ENCODE data around the gene TMSB4X.

- PRO-cap, 2 experiments: no peak in any of the 2 experiments
These were observed 69.2 kb upstream of the CLDN34 start for GRCh38 chrX:9897739-9898486.

GRCh38 chrX:9936987-9937642 lies 30.0 kb upstream of the CLDN34 start:
- PRO-cap, 2 experiments: no peak in any of the 2 experiments

DNA sequence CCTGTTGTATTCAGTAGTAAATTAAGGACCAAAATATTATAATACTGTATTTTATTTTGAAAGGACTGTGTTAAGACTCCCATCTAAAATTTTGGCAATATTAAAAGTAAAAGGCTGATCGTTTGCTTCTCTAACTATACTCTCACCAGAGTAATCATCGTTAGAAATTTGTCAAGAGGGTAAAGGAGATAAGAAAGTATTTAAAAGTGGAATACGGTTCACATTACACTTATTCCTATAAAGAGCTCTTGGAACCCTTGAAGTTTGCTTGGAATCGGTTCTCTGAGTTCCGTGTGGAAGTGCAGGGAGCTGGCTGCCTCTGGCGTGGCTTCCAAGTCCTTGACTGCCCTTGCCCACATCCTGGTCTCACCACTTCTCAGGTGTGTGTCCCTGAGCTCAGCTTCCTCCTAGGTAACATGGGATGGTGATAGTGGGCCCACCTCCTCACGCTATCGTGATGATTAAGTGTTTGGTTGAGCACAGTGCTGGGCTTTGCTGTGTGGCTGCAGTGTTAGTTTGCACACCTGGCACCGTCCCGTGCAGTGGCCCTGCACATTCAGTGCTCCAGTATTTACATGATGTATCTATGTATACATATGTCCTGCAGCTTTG lies 81.4 kb downstream of the CLDN34 start:
- PRO-cap, 2 experiments: no peak in any of the 2 experiments

DNA sequence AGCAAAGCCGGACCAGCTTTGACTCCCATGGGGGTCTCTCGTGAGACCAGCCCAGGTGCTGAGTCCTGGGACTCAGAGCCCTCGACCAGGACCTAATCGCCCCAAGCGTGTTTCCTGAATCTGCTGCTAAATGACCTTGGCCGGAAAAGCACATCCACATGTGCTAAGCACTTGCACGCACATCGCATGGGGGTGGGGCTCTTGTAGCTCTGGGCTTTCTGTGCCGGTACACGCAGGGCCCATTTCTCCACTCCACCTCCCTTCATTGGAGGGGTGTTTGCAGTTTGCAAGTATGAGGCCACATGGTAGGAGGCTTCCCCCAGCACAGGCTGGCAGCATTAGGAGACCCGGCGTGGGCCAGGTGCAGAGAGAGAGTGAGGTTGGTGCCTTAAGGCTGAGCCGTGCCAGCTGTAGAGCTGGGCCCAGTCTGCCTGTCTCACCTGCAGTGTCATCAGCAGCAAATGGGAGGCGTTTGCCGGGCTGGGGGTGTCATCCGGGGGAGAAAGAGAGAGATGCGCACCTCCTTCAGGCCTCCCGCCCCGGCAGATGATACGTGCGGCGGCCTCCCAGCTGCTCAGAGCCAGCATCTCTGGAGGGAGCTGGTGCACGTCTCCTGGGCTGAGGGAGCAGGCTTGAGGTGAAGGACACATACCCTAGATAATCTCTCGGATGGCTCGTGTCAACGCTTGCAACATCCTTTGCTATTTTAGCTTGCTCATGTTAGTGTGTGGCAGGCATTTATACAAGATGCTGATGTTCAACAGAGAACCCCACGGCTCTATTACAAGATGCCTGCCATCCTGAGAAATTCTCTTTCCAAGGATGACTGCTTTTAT lies 45.2 kb upstream of the CLCN4 start:
- PRO-cap, 2 experiments: no peak in any of the 2 experiments

- PRO-cap, 2 experiments: no peak in any of the 2 experiments
These were observed 41.0 kb downstream of the CLCN4 start for GRCh38 chrX:10197764-10198269.

GRCh38 chrX:10566726-10567635 lies 53.4 kb downstream of the MID1 start:
- PRO-cap, 2 experiments: no peak in any of the 2 experiments

DNA sequence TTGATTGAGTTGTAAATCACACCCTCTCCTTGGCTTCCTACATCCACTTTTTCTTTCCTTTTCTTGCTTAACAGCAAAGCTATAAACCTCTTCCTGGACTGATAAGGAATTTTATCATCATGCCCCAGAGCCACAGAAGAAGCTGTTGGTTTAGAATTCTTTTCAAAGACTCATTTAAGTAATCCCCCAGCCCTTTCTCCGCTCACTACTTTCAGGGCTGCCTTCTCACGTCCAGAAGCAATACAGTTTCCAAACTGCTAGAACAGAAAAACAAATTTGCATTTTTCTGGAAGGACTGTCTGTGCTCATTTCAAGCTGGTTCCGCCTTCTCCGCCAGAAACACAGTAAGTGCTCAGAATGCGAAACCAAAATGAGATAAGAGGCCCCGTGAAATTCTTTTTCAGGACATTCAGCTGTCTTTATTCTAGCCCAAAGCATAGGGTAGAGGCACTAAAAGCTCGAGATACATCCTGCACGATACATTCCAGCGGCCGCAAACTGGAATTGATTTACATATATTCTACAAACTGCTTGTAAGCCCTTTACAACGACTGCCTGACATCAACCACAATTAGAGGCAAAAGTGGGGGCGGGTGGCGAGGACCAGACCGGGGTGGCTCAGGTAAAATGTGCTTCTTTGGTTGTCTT lies 764 bp downstream of the MID1 start:
- PRO-cap, 2 experiments: no peak in any of the 2 experiments

DNA sequence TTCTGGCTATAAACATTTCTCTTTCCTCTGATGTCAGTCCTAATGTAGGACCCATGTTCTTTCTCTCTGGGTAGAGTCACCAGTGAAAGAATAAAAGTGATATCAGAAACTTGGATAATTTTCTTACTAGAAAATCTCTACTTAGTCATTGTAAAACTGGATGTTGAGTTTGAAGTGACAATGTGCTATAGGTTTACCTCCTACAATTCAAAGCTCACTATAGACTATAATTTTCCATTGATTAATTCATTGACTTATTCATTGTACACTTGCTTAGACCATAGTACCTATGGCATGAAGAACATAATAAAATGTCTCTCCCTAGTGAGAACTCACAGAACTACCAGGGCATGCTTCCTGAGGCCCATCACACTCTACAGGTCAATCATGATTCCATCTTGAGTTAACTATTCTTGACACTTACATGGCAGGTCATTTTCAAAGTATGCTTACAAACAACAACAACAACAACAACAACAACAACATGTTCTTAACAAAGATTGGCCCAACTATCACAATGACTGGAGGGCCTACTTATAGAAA lies 77.3 kb downstream of the AMELX start:
- PRO-cap, 2 experiments: no peak in any of the 2 experiments

GRCh38 chrX:11428211-11428965 lies 135.2 kb downstream of the AMELX start:
- PRO-cap, 2 experiments: no peak in any of the 2 experiments

DNA sequence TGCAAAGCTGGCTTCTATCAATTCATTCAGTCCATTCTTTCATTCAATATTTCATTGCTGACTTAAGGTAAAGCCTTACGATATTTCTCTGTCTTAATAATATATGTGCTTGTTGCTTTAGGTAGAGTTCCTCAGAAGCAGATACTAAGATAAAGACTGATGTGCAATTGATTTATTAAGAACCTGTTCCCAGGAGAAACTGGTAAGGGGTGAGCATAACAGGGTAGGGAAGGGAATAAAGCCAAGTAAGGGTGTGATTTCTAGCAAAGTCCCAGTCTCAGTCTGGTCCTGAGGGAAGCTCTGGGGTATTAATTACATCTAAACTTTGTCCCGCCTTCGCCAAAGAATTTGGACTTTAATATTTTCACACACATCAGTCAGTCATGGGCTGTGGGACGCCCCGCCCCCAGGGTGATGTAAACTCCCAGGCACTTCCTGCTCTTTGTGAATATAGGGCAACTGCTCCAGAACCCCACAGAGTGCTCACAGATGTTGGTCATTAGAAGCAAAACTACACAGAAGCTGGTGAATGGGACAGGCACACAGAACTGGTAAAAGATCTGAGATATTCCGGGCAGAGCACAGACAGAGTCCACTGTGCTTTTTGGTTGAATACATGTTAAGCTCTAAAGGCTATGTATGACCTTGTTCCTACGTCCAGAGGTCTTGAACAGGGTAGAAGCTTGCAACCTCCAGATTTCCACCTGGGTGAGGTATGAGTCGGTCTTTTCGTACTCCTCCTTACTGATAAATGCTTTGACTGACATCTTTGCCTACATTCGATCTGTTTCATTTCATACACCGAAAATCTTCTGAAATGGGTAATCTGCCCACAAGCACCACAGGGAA lies 144.3 kb downstream of the AMELX start:
- PRO-cap, 2 experiments: no peak in any of the 2 experiments

DNA sequence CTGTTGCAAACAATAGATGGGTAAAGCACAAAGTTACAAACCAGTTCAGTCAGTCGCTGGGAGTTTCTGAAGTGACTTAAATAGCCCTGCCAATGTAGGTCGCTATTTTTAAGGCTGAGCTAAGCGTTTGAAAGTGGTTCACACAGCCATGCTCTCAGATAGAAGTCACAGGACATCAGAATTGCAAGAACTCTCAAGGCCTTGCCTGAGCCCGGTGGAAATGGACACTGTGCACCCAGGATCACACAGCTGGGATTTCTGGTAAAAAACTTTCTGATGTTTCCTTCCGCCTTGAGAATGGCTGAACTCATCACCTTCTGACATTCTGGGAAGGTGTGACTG lies 296.4 kb upstream of the PRPS2 start:
- PRO-cap, 2 experiments: no peak in any of the 2 experiments

- PRO-cap, 2 experiments: no peak in any of the 2 experiments
These were observed 7.4 kb upstream of the PRPS2 start for GRCh38 chrX:12783796-12784245.

- PRO-cap, 2 experiments: no peak in any of the 2 experiments
These were observed 7.8 kb downstream of the PRPS2 start for GRCh38 chrX:12798911-12799531.

DNA sequence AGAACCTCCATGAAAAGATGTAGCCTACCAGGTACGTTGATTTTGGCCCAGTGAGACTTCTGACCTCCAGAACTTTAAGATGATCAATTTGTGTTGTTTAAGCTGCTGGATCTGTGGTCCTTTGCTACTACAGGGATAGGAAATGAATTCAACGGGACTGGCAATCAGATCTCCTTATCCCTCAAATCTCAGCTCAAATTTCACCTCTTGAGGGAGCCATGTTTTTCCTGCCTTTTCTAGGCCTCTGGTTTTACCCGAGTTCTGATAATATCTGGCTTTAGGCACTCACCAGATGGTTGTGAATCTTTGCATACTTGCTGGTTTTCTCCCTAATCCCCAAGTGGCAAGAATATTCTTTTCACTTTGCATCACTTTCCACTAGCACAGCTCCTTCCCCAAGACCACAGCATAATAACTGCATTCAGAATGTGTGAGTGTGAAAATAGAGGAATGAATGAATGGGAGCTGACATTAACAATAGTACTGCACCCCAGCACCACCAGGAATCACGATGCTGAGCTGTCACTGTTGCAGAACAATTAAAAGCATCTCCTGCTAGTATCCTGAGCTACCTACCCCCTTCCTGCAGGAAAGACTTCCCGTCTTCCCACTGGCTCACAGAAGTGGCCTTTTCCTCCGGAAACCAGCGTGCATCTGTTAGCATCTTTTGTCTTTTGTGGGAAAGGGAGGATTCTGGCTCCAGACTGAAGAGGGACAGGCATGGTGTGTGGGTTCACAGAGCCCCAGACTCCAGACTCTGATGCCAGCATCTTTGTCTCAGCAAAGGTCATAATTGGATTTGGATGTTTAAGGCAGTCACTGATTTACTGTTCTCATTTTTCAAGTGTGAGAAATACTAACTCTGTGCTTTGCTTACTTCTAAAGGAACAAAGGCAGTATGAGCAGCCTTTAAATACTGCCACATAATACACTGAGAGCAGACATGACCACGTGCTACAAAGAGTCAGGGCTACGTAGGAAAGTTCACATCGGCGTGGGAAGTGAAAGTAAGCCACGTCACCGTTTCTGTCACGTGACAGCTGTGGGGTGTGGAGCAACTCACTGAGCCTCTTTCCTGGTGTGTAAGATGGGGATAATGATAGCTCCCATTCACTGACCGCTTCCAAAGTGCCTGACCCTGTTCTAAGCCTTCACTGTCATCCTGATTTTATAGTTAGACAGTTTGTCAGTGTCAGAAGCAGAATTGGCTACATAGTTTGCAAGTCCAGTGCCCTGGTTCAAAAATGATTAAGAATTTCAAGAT lies 25.2 kb upstream of the TMSB4X start:
- PRO-cap, 2 experiments: peak in 1 of 2 experiments; most common plus-strand start position 1,036 of the sequence (in 1)

- PRO-cap, 2 experiments: no peak in any of the 2 experiments
These were observed 20.0 kb upstream of the TMSB4X start for GRCh38 chrX:12954852-12955390.

- PRO-cap, 2 experiments: no peak in any of the 2 experiments
These were observed 4.2 kb upstream of the TMSB4X start for GRCh38 chrX:12970571-12971295.

DNA sequence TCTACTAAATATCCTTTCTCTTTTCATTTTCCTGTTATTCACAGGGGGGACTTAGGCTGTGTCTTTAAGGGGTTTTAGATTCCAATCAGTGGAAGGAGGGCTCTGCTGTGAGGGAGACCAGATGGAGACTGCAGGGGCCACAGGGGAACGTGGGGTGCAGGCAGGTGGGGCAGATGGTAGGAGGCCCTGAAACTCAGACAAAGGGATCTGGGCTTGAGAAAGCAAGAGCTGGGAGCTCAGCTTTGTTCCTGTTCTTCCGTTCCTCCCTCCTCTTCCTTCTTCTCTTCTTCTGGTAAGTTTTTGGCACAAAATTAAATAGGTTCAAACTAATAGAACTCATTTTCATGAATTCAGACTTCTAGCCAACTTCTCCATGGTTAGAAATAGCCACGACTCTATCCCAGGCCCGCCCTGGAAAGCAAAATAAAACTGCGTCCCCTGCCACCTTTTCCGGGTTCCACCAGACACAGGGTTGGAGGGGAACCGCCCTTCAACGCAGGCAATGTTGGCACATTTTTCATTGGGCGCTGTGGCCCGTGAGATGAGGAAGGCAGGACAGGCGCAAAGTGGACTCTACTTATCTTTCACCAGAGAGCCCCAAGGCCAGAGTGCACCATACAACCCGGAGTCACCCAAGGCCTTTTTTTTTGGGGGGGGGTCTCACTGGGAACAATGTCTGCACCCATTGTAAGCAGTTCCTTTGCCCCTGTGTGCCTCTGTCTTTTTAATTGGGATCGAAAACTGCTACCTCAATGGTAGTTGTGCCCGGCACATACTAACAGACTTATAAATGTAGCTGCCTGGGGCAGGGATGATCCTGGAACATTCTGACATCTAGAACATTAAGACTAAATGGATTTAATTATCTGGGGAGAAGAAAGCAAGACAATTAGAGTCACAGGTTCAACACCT lies 3.3 kb upstream of the TMSB4X start:
- PRO-cap, 2 experiments: peak in 1 of 2 experiments; most common plus-strand start position 590 of the sequence (in 1); most common minus-strand start position 452 of the sequence (in 1)

- PRO-cap, 2 experiments: peak in 2 of 2 experiments; most common plus-strand start chrX:12975137 (in 2); most common minus-strand start chrX:12974603 (in 1)
These were observed at the start of gene TMSB4X for GRCh38 chrX:12974522-12975450. TSS of gene TMSB4X (plus strand) at chrX:12975110.

DNA sequence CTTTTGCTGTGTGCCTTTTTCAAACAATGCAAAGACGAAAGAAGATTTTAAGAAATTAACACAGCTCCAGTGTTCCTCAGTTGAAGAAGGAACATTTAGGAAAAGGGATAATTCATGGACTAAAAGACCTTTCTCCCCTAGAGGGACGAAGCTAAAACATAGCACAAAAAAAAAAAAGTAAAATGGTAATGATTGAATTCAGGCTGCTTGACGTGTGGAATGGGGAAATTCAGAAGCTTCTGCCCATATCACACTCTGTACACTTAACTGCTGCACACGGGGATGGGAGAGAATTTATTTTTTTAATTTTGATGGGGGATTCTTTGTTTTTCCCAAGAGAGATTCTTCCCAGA lies 3.7 kb downstream of the TMSB4X start:
- PRO-cap, 2 experiments: no peak in any of the 2 experiments

GRCh38 chrX:12981955-12982376 lies 7.1 kb downstream of the TMSB4X start:
- PRO-cap, 2 experiments: no peak in any of the 2 experiments

Data from Colon Carcinoma Metastatic in the Brain (tissue), 2 donors.